Epithelial cell of prostate (primary cell): ENCODE measurements around a stretch of chr16.

- RRBS: no CpG with 5 or more reads among the region's 15 CpGs
Measured at GRCh38 chr16:81043937-81045024, 8.6 kb downstream of the ATMIN start.

GRCh38 chr16:81071697-81072248 is 5.3 kb downstream of the C16orf46 start:
- RRBS: no CpG with 5 or more reads among the region's 5 CpGs

- RRBS: no CpG with 5 or more reads among the region's 9 CpGs
Measured at GRCh38 chr16:81237242-81237671, 1.2 kb upstream of the BCO1 start.

DNA sequence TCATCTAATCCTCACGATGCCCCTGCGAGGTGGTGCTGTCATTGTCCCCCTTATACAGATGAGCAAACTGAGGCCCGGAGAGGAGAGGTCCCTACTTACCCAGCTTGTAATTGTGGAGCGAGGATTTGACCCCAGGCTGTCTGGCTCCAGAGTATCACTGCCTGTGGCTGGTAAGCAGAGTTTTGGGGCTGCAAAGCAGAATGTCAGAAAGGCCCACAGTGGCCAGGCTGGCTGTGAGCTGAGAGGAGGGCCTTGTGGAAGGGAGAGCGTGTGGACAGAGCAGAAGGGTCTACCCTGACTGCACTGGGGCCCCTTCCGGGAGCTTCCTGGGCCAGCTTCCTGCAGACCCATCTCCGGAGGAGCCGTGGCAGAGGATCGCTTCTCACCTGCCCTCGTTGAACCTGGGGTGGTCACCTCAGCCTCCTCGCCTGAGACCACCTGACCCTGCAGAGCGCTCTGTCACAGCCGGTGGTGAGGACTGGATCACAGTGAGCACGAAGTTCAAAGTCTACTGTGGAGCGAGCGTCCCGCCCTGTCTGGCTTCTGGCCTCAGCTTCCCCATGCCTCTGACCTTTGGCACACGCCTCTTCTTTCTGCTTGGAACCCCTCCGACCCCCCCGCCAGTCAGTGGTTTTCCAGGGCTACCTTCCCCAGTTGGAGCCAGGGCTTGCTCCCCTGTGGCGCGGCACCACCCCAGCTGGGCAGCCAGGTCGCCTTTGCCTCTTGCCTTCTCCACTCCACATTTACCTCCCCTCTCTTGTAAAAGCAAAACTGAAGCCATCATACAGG is 12.1 kb downstream of the CMIP start:
- RRBS: 85% methylated on average over 5 of the region's 23 CpGs

DNA sequence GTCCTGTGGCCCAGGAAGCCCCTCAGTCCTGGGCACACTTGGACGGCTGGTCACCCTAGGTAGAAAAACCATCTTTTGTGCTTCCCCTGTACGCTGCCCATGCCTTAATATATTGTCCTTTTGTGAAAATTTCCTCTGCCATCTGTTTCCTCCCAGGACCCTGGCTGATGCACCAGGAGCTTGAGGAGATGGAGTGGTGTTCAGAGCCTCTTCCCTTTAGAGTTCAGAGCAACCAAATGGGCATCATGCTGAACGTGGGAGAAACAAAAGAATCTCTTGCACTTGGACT is 15.8 kb downstream of the CMIP start:
- RRBS: no CpG with 5 or more reads among the region's 3 CpGs

GRCh38 chr16:81462383-81462953 is 17.9 kb downstream of the CMIP start:
- RRBS: no CpG with 5 or more reads among the region's 5 CpGs

GRCh38 chr16:81485802-81486481 is 41.3 kb downstream of the CMIP start:
- RRBS: no CpG with 5 or more reads among the region's 19 CpGs

- RRBS: no CpG with 5 or more reads among the region's 12 CpGs
Measured at GRCh38 chr16:81516665-81517351, 72.2 kb downstream of the CMIP start.

DNA sequence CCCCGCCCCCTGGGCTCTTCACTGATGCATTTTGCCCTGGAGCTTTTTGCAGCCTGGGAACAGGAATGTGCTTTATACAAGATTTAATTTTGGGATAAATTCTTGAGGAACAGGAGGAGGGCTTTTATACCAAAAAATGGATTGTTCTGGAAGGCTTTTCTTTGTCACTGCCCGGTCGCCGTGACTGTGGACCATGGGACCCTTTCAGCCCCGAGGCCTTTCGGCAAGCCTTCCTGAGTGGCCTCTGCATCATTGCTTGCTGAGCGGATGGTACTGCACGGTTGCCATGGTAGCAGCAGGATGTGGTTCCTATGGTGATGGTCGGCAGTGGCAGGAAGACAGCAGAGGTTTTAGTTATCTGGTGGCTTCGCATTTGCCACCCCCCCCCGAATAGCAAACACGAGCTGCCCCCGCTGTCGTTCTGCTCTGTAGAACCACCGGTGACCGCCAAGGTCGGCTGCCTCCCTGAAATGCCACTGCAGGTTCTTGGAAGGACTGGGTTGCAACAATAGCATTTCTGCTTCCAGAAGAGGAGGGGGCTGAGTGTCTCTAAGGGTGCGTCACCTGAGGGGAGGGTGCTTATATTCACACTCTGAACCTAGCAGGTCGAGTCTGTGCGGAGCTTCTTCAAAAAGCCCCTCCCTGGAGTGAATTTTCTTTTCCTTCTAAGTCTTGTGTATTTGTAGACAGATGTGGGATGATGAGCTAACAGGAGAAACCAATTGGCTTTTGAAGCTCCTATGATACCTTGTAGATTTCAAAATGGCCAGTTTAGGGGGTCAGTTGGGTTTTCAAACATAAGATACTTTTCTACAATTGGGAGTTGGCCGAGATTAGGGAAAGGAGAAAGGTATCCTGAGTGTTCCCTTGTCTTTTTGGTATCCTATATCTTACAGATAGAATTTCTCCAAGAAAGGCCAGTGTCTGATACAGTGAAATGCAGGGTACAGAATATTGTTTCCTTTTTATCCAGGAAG is 76.7 kb downstream of the CMIP start:
- RRBS: no CpG with 5 or more reads among the region's 21 CpGs

DNA sequence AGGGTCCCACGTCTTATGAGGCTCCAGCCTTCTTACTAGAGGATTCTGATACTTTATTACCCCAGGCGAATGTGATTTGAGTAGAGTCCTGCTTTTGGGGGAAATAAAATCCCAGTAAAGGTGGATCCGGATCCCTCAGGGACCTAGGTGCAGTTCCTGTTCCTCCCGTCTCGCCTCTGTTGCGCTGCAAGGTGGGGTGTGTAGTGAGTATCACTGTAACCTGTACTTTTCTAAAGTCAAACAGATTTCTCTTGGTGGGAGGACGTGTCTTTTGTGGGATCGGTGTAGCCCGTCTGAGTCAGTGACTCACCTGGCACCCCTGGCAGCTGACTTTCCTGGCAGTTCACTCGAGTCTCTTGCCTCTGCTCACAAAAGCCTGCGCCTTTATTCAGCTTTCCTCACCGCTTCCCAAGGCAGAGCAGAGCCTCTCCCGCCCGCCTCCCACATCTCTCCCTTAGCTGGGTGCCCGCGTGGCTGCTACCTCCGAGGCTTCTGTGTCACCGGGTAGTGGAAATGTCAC is 85.7 kb downstream of the CMIP start:
- RRBS: no CpG with 5 or more reads among the region's 18 CpGs

GRCh38 chr16:81530728-81531017 is 86.1 kb downstream of the CMIP start:
- RRBS: no CpG with 5 or more reads among the region's 10 CpGs

DNA sequence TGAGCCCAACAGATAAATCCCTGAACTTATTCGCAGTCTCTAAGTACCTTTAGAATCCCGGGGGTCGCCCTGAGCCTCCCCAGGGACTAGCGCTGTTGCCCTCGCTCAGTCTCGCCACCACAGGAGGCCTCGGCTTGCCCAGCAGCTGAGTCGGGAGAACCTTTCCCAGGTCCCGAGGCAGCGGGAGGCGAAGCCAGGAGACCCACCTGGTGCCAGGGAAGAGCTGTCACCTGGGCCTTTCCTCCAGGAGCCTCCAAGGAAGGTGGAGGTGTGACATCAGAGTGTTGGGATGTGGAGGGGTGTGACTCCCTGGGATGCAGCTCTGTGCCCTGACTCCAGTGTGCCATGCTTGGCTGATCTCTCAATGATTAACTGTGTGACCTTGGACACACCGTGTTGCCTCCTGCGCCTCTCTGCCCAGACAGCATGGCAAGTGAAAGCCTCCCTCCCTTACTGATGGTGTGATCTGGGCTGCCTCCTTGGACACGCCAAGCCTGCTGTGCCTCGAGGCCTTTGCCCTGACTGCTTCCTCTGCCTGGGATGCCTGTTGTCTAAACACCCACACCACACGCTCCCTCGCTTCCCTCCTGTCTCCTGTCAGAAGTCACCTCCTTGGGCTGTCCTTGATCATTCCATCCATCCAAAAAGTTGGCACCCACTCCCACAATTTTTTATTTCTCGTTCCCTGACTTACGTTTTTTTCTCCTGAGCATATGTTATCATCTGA is 88.0 kb downstream of the CMIP start:
- RRBS: no CpG with 5 or more reads among the region's 19 CpGs

- RRBS: no CpG with 5 or more reads among the region's 11 CpGs
Measured at GRCh38 chr16:81533798-81534556, 89.4 kb downstream of the CMIP start.

DNA sequence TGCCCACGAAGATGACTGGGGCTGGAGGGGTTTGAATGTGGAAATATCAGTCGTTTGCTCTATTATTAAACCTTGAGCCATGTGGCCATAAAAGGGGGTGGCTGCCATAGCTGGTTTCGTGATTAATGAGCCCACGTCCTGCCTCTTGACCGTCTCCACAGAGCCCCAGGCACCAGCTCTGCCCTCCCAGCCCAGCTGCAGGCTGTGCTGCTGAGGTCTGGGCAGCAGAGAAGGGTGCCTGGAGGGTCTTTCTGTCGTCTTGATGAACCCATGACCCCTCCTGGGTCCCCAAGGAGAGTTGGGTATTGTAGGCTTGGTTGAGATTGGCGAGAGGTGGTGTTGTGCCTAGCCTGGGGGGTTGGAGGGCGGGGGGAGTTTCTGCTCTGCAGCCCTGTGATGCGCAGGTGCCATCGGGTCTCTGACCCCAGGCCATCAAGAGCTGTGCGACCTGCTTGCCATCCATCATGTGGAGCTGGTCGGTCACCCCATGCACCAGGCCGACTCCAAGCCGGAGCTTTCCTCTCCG is 148.5 kb downstream of the CMIP start:
- RRBS: no CpG with 5 or more reads among the region's 15 CpGs

DNA sequence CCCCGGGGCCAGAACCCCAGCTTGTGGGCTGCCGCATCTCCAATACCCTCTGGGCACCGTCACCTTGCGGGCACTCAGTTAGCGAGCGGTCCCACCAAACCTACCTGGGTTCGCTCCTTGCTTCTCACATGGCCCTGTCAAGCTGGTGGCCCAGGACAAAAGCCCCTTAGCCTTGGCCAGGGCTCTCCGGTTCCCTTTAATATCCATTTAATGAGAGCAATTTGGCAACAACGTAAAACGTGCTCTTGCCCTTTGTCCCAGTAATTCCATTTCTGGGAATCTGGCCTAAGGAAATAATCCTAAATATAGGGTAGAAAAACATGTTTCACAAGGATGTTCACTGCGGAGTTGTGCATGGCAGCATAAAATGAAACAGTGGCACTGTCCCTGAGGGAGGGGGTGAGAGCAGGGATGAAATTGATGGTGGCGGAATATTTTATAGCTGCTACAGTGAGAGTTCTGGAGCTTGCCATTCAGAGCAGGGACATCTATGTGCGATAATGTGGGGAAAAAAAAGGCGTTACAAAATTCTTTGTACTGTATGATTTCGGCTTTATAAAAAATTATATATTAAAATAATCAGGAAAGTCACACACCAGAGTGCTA is 157.2 kb downstream of the CMIP start:
- RRBS: no CpG with 5 or more reads among the region's 15 CpGs

DNA sequence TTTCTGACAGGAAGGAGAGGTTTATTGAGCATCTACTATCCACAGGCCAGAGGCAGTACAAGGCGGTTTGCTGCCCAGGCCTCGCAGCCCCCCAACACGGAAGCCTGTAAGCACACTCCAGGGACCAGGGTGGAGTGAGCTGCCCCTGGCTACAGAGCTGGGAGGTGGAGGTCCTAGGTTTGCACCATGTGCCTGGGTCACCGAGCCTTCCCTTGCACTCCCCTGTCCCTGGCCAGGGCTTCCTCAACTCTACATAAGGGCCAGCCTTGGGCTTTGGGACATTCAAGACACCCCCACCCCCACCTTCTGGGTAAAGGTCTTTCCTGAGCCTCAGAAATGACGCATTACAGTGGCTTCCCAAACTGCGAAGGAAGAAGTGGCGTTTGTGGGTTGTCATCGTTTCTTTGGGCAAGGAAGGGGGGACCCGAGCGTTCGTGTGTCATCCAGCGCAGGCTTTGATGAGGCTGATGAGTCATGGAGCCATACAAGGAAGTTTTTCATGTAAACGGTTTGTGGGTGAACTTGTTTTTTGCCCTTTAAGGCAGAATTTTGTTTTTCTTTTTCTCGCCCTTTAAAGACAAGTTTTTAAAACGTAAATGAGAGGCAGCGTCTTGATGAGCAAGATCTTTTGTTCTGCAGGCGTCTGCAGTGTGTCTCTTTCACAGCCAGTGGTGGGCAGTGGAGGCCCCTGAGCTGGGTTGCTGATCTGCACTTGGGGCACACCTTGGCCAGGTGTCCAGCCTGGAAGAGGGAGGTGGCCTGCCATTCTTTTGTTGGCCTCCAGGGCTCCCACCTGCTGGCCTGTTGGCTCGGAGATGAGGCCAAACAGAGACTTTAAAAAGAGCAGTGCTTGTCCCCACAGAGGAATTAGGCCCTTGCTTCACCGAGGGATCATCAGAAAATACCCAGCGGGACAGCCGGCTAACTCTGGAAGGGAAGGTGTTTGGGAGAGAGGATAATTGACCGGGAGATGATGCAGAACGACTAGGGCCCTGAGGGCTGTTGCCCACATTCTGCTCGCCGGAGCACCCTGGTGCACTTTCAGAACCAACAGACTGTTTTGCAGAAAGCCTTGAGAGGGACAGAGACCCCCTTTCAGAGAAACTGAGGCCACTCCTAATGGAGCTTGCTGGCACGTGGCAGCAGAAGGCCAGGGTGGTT is 146.1 kb upstream of the PLCG2 start:
- RRBS: 47% methylated on average over 4 of the region's 26 CpGs

- RRBS: 32% methylated on average over 3 of the region's 29 CpGs
Measured at GRCh38 chr16:81652160-81653333, 126.5 kb upstream of the PLCG2 start.

- RRBS: no CpG with 5 or more reads among the region's 18 CpGs
Measured at GRCh38 chr16:81662578-81663474, 116.3 kb upstream of the PLCG2 start.

GRCh38 chr16:81700490-81700969 is 78.6 kb upstream of the PLCG2 start:
- RRBS: no CpG with 5 or more reads among the region's 15 CpGs

- RRBS: no CpG with 5 or more reads among the region's 3 CpGs
Measured at GRCh38 chr16:82067023-82067382, 31.9 kb downstream of the HSD17B2 start.